Mesenchymal stem cell of the bone marrow (primary cell): ENCODE results near the genes MAGIX, FOXP3, GAGE1 and CCNB3.

DNA sequence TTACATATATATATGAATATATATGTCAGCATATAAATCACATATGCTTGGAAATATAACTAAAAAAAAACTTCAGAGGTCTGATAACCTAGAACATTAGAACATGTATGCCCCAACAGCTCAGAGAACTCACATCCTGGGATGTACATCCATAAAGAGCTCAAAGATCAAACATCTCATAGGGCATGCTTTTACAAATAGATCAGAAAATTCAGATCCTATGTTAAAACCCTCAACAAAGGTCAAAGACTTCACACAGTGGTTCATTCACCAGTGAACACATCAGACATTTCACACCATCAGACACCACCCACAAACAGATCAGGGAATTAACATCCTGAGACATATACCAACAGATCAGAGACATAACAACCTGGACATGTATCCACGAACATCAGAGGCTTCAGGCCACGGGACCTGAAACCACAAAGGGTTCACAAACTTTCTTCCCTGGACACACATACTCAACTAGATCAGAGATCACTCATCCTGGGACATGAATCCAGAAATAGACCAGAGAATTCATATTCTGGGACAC is 23.4 kb downstream of the SUV39H1 start:
- CAGE, long polyA plus RNA: no peak

- CAGE, long polyA plus RNA: no peak
These were observed 25.2 kb upstream of the GLOD5 start for GRCh38 chrX:48736297-48736879.

GRCh38 chrX:48736880-48738097 is 24.3 kb upstream of the GLOD5 start:
- CAGE, long polyA plus RNA: no peak

DNA sequence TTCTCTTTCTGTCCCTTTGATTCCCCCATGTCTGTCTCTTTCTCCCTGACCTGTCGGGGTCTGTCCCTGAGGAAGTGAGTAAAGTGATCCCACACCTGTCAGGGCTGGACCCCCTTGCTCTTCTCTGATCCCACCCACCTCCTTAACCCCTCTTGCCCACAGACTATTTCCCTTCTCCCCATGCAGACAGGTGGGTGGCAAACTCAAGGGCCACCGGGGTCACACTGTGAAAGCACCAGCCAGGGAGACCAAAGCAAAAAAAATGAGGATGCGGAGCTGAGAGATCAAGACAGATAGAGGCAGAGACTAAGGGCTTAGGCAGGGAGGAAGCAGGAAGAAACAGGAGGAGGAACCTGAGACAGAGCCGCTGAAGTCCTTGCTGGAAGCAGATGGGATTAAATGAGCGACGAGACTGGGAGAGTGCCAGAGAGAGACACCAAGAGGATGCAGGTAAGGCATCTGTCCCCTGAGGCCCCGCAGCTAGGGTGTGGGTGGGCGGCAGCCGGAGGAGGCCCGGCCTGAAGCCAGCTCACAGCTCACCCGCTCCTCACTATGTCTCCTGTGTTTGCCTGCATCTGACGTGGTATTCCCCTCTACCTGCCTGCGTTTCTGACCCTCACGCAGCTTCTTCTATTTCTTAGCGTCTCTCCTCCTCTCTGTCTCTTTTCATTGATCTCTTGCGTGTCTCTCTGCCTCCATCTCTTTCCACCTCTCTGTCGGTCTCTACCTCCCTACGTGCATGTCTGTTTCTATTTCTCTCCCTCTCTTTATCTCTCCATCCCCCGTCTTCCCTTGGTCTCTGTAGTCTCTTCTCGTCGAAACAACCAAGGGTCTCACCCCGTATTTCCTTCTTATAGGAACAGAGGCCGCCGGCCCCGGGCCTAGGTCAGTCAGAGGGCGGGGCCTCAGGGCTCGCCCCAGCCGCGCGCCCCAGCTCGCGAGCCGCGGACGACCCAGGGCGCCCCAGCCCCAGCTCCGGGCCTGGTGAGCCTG is 7.0 kb downstream of the TIMM17B start:
- CAGE, long polyA plus RNA: no peak

DNA sequence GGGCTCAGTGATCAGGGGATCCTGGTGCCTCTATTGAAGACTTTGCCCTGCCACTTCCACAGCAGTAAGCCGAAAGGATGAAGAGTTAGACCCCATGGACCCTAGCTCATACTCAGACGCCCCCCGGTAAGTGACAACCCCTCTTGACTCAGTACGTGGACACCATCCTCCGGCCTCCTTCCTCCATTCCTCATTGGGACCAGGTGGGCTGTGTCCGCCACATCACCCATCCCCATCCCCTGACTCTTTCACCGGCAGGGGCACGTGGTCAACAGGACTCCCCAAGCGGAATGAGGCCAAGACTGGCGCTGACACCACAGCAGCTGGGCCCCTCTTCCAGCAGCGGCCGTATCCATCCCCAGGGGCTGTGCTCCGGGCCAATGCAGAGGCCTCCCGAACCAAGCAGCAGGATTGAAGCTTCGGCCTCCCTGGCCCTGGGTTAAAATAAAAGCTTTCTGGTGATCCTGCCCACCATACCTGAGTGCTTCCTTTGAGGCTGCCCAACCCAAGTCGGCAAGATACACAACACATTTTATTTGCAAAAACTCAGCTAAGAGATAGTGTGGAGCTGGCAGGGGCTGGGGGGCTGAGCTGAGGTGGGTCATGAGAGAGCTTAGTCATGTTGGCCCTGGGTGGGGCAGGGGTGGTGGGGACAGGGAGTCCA is 5.1 kb downstream of the PQBP1 start:
- CAGE, long polyA plus RNA: no peak

GRCh38 chrX:48924284-48924596 is 5.4 kb upstream of the PIM2 start:
- CAGE, long polyA plus RNA: no peak

DNA sequence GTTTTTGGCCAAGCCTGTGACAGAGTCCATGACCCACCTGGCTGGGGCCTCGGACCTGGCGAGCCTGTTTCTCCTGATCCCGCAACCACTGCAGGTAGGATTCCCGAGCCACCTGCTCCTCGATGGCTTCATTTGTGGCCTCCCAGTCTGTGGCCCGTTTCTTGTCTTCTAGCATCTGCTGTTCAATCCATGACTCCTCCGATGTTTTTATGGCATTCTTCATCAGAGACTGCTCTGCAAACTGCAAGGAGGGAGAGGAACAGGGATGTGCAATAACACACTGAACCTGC is 6.9 kb upstream of the PIM2 start:
- CAGE, long polyA plus RNA: no peak

DNA sequence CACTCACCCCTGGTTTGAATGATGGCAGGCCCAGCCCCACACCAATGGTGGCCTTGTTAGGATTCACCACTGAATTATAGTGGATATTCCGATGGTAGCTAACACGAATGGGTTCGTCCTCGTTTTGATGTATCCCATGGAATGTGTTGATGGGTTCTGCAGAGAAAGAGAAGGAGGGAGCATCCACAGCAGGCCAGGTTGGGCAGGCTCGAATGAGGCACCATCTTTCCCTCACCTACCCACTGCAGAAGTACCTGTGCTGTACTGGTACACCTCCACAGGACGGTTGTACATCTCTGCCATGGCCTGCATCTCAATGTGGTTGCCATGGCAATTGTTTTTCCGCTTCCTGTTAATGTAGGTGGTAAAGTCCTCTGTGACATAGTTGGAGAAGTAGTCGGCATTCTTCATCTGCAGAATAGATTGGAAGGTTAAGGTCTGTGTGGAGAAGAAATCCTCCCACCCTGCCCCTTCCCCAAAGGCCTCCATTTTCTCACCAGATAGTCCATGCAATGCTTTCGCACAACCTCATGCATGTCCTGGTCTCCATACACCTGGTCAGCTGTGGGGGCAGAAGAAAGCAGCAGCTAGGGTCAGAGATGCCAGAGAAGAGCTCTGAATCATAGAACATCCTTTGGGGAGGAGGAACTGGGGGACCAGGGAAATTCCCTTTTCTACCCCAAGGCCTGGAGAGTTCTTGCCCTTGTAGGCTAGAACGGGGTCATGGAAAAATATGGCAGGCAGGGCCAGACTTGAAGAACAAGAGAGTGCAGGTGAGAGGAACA is 15.8 kb upstream of the PIM2 start:
- CAGE, long polyA plus RNA: no peak

DNA sequence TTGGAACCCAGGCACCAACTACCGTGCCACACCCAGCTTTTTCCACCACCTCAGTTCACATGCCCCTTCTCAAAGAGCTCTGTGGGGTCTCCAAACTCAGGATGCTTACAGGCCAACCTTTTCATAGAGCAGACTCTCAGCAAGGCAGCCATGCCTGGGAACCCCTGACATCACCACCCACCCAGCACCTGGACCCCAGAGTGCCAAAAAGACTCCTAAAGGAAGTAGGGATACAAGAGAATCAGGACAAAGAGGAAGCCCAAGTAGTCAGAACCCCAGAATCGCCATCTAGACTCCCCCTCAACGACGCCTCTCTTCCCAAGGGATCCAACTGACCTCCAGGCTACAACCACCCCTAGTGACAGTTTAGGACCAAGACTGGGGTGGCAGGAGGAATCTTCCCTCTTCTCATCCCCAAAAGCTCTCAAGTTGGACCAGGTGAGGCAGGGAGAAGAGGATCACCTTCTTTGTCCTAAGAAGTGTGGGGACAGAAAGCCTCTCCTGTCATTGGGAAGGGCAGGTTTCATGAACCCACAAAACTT is 3.8 kb downstream of the OTUD5 start:
- CAGE, long polyA plus RNA: no peak

- CAGE, long polyA plus RNA: no peak
These were observed 14.1 kb downstream of the GRIPAP1 start for GRCh38 chrX:48987981-48988273.

DNA sequence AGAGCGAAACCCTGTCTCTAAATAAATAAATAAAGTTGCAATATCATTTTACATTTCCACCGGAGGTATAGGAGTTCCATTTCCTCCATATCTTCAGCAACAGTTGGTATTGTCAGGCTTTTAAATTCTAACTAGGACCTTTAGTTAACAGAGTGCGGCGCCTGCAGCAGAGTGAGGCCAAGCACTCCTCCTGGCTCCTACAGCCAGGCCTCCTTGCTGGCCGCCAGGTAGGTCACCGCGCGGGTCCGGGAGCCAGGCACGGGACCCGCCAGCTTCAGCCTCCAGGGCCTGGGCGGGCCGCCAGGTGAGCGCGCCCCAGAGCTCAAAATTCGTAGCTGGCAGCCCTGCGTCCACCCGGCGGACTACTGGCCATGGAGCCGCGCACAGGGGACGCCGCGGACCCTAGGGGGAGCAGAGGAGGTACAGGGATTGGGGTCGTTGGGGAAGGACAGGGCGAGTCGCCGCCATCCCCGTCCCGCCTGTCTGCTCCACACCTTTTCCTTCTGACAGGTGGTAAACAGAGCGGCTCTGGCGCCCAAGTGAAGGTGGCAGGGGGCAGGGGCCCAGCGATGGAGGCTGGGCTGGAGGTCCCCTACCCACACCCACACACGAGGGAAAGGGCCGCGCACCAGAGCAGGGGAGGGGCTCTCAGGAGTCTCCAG is at the start of gene MAGIX:
Gene MAGIX, plus strand, starts transcription at position 240 of the 662 bp plus-strand sequence.
- CAGE, long polyA plus RNA: no peak

DNA sequence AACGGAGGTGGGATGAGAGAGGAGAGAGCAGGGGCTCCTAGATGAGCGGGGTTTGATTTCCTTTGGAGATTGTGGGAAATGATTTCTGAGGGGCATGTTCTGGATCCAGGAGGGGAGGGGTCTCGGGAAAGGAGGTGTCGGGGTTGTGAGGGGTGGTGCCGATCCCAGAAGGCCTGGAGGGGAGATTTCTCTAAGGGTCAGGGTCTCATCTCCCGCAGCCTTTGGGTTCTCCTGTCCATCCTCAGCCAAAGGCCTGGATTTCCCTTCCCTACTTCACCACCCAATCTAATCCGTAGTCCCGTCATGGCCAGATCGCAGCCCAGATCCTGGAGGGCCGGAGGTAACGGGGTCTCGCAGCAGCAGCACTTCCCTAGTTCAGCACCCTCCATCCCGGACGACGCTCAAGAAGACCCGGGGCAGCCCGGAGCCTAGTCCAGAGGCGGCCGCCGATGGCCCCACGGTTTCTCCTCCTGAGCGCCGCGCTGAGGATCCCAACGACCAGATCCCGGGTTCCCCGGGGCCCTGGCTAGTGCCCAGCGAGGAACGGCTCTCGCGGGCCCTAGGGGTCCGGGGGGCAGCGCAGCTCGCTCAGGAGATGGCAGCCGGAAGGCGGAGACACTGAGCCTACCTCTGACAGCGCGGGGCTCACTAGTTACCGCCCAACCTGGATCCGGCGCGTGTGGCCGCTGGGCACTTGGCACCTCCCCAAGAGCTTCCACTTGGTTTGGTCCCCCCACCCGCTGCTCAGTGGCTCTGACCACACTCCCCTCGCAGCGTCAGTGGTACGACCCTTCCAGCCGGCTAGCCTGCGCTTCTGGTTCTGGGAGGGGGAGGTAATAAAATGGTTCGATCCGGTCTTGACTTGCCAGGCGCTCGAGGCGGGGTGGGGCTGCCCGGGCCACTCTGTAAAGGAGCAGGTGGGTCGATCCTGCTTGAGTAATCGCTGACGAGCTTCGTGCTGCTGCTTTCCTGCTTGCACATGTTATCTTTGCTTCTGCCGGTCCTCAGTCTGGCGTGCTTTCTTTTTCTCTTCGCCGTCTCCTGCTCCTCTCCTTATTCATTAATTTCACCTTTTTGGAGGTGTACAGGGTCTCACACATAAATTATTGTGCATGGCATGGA is 3.6 kb downstream of the MAGIX start:
- CAGE, long polyA plus RNA: no peak

DNA sequence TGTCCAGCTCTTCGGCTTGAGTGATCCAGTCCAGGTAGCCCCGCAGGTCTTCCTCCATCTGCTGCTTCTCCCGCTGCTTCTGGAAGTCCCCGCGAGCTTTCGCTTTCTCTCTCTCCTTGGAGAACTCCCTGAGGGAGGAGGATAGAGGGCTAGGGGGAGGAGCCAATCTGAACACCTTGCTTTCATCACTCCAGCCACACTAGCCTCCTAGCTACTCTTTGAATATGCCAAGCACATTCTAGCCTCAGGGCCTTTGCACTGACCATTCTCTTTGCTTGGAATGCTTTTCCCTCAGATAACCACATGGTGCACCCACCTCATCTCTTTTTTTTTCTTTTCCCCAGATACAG is 6.2 kb downstream of the CACNA1F start:
- CAGE, long polyA plus RNA: no peak

- CAGE, long polyA plus RNA: no peak
These were observed at the start of gene FOXP3 for GRCh38 chrX:49264419-49265091. TSS of gene FOXP3 (minus strand) at chrX:49264710.

DNA sequence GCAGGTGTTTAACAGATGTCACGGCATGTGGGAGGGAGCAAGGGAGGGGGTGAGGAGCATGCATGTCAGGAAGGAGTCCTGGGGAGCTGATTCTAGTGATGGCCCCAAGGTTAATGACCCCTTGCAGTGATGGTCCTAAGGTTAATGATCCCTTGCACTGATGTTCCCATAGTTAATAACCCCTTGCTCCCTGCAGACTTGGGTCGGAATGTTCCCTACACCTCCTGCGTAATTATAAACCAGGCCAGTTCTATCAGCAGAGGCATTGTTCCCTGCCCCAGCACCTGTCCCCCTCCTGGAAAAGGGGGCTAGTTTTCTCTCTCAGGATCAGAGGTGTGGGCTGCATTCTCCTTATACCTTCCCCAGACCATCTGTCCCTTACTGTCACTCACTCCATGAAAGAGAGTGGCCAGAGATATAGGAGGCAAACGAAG is 2.3 kb upstream of the FOXP3 start:
- CAGE, long polyA plus RNA: no peak

- CAGE, long polyA plus RNA: no peak
These were observed at the start of gene GAGE1 for GRCh38 chrX:49598814-49599315. TSS of gene GAGE1 (plus strand) at chrX:49599020.

GRCh38 chrX:49881254-49881643 is 2.0 kb downstream of the USP27X start:
- CAGE, long polyA plus RNA: no peak

GRCh38 chrX:49881654-49882296 is 2.5 kb downstream of the USP27X start:
- CAGE, long polyA plus RNA: no peak

DNA sequence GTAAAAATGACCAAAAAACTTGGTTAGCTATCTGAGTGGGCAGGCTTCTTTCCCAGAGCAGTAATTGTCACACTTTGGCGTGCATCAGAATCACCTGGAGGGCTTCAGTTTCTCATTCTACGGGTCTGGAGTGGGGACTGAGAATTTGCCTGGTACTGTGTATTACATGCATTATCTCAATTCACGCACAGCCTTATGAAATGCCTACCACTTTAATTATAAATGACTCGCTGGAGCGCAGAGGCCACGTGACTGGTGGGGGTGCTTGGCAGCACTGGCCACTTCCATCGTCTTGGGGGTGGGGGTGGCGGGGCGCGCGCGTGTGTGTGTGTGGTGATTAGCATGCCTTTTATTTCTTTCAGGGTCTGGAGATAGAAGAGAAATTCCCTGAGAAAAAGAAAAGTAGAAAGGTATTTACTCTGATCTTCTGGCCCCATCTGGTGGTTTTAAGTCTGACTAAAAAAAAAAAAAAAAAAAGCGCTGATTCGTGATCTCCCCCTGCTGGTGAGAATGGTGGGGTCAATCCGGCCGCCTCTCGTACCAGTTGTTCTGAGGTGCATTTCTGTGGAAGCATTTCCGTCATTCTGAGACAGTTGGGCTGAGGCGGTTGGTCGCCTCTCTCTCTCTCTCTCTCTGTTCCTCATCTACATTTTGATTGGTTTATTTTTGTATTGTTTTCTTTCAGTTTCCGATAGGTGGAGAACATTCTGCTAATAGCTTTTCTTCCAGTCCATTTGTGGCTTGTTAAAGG is at the start of gene CCNB3:
Gene CCNB3, plus strand, starts transcription at position 565 of the 751 bp plus-strand sequence.
- CAGE, long polyA plus RNA: no peak

DNA sequence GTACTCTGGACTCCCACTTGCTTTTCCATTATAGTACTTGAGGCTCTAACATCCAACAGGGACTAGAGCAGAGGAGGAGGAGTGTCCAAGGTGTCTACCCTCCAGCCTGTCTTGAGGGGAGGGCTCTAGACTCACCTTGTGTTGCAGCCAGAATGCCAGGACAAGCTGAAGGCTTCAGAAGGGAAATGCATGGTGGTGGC is 167.3 kb upstream of the DGKK start:
- CAGE, long polyA plus RNA: no peak